Breast epithelium (tissue), 2 donors: ENCODE results near the gene NBL1.

- PRO-cap, result no peak
- RAMPAGE, long total RNA, 2 experiments, result no peak in any of the 2 experiments
These were observed 121.5 kb upstream of the IFFO2 start for GRCh38 chr1:19077782-19078583.

DNA sequence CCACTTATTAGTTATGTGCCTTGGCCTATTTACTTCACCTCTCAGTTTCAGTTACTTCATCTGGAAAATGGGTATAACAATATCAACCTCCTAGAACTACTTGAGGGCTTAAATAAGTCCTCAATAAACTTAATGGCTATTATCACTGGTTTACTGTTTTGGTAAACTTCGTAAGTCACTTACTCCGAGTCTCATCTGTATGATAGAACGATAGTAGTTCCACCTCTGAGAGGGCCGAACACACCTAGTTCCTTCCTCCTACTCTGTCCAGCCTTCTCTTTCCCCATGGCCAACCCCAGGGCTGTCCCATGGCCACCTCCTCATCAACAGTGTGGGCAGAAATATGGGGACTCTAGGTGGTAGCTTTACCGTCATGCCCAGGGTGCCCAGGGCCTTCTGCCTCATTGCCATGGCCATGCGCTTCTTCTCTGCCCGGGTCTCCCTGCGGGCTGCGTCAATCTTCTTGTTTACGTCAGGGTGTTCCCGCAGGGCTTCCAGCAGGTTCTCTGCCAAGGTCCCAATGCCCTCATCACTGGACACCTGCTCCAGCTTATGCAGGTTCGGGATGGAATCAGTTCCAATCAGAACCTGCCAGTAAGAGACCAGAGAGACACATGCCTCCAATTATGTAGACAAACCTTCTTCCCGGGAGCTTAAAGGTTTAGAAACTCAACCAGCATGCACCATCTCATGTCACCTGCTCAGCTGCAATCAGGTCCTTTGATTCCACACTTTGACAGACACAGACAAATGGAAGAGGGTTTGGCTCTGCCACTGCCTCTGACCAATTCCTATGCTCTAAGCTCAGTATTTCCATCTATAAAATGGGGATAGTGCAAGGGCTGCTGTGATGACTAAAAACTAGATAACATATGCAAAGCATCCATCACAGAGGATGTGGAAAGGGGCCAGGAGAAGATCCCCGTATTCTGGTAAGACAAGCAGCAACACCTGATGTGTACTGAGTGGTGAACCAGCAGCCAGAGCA lies 121.4 kb downstream of the UBR4 start:
- PRO-cap, result no peak
- RAMPAGE, long total RNA, 2 experiments, result no peak in any of the 2 experiments

DNA sequence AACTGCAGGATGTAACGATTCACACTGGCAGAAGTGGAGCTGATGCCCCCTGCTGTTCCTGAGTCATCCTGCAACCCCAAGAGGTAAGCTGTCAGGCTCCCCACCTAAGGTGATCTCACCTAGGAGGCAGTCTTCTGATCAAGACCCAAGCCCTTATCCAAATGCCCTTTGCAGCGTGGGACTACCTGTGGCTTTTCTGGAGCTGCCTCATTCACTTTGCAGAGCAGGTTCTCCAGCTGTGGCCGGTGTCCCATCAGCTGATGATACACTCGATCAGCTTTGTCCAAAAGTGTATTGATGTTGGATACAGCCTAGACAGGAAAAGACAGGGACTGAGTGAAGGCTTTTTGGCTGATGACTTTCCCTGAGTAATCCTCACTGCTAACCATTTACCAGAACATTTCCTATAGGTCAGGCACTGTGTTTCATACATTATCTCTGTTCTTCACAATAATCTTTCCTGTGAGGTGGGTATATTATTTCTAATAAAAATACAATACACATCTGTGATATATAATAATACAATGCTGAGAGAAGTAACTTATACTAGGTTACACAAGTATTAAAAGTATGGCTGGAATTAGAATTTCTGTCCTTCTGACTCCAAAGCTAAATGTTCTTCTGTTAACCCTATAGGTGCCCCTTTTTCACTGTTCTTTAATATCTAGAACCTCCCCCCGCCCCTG lies 96.2 kb downstream of the UBR4 start:
- PRO-cap, result no peak
- RAMPAGE, long total RNA, 2 experiments, result no peak in any of the 2 experiments

DNA sequence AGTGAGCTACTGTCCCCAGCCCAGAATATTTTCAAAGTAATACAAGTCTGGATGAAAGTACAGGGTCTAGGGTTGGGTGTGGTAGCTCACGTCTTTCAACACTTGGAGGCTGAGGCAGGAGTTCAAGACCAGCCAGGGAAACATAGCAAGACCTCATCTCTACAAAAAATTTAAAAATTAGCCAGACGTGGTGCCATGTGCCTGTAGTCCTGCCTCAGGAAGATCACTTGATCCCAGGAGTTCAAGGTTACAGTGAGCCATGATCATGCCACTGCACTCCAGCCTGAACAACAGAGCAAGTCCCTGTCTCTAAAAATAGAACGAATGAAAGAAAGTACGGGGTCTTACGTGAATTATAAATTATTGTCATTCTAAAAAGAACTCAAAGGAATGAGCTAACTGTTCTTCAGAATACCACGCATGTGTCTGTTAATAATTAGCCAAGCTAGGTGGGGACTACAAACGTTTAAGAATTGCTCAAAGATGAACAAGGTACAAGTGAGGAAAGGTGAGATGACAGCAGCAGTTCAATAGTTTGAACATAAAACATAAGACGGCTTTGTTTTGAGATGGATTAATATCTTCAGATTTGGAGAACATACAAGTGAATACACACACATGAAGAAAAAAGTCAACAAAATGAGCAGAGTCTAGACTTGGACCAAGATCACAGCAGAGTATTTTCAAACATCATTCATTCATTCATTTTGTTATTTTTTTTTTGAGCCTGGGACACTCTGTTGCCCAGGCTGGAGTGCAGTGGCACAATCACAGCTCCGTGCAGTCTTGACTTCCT lies 79.7 kb downstream of the UBR4 start:
- PRO-cap, result no peak
- RAMPAGE, long total RNA, 2 experiments, result no peak in any of the 2 experiments

DNA sequence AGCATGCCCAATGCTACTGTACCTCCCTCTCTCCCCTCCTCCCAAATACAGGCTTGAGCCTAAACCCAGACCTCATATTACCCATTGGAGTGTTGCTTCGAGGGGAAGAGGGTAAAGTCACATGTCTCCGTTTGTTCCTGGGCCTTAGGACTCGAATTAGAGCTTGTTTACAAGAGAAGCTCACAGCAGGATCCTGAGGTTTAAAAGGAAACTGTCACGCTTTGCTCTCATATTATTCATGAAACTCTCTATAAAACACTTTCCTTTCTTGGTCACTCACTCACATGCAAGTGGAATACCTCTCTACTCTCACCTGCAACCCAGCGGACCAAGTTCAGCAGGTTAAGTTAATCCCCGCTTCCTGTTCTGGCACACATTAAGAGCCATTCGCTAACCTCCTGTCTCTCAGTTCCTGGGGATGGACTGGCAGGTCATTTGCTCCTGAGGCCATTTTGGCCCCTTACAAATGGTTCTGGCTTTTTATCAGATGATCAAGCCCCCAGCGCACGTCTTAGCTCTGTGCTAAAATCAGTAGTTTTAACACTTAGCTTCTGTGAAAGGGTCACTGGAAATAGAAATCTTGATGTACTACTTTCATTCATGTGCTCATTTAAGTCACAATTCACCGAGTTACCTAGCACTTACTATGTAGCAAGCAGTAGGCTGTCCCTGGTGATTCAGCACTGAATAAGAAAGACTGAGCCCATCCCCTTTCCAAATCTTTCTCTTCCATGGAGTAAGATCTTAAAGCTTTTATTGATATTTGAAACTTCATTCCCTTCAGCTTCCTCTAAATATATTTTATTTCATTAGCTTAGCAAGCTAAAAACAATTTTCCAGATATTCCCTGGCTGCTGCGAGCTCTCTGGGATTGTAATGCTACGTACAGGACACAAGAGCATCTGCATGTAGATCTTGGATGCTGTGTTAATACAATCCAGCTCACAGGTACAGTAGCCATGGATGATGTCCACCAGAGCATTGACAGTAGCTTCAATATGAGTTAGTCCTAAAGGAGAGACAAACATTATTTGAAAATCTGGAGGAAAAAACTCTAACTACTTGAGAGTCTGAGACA lies 65.8 kb downstream of the UBR4 start:
- PRO-cap, result no peak
- RAMPAGE, long total RNA, 2 experiments, result no peak in any of the 2 experiments

GRCh38 chr1:19181233-19181804 lies 28.7 kb downstream of the UBR4 start:
- PRO-cap, result no peak
- RAMPAGE, long total RNA, 2 experiments, result no peak in any of the 2 experiments

- PRO-cap, result no peak
- RAMPAGE, long total RNA, 2 experiments, result no peak in any of the 2 experiments
These were observed 28.3 kb downstream of the UBR4 start for GRCh38 chr1:19181805-19182131.

GRCh38 chr1:19240327-19240711 lies 11.0 kb downstream of the EMC1 start:
- PRO-cap, result no peak
- RAMPAGE, long total RNA, 2 experiments, result no peak in any of the 2 experiments

DNA sequence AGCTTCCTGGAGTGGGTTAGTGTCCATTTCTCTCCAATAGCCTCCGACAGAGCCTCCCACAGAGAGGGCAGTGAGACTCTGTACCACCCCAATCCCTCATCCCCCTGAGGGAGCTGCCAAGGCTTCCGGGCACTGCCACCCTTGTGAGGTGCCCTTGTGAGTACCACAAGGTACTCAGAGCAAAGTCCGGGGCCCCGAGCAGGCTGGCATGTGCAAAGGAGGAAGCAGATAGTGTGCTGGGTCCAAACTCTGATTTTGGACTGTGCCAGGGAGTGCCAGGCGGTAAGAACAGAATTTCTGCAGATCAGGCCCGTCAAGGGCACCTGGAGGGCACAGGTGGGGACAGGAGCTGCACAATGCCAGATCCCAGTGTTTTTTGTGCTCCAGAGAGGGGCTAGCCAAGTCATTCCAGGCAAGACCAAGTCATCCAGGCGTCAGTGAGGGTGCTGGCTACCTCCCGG lies 731 bp downstream of the AKR7A3 start:
- PRO-cap, result no peak
- RAMPAGE, long total RNA, 2 experiments, result no peak in any of the 2 experiments

- PRO-cap, result no peak
- RAMPAGE, long total RNA, 2 experiments, result no peak in any of the 2 experiments
These were observed 58.7 kb downstream of the SLC66A1 start for GRCh38 chr1:19370798-19371340.

DNA sequence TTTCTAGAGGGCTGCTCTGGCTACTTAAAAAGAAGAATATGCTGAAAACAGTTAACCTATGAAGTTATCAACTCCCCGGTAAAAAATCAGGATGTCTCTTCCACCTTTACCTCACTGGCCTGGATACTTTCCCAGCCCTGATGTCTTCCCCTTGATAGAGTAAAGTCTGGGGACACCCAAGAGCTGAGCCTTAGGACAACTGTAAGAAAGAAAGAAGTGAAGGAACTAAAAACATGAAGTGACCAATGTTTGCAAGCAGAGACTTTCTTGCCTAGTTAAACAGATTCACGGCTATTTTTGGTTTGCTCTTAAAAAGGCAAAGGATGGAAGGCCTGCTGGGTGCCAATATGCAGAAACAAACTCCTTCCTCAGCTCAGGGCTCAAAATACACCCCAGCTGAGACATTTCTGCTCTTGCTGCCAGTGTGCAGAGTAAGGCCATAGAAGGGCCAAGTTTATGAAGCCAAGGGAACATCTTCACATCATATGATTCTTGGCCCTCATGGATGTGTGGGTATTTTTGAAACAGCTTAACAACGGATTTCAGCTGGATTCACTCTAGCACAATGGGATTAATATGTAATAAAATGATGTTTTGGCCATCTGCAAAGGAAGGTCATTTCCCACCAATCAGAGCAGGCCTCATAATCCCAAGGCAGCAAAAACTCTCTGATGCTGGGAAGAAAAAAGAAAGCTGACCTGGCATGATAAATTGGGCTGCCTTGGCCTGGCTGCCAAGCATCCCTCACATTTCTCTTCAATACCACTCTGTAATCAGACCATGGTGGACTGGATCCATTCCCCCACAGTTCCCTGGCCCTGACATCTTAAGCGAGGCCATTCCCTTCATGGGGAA lies 70.8 kb downstream of the CAPZB start:
- PRO-cap, result no peak
- RAMPAGE, long total RNA, 2 experiments, result no peak in any of the 2 experiments

DNA sequence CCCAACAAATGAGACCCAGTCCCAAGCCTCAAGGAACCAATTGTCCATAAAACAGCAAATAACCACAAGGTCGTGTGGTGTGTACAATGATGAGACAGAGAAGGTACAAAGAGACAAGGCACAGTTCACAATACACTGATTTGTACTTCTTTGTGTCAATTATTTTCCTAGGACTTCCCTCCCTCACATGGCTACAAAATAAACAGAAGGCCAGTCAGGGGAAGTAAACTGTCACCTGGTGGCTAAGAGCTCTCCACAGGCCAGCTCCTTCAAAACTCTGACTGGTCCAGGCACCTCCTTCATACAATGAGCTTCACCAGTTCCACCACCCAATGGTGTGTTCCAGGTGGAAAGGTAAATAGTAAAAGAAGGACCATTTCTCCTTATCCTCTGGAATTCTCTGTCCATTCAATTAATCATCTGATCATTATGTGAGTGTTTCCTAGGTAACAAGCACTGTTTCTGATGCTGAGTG lies 60.4 kb downstream of the CAPZB start:
- PRO-cap, result no peak
- RAMPAGE, long total RNA, 2 experiments, result no peak in any of the 2 experiments

GRCh38 chr1:19461341-19461571 lies 24.1 kb downstream of the CAPZB start:
- PRO-cap, result no peak
- RAMPAGE, long total RNA, 2 experiments, result no peak in any of the 2 experiments

- PRO-cap, result no peak
- RAMPAGE, long total RNA, 2 experiments, result no peak in any of the 2 experiments
These were observed 6.9 kb downstream of the CAPZB start for GRCh38 chr1:19478321-19478949.

GRCh38 chr1:19483232-19483713 lies 2.1 kb downstream of the CAPZB start:
- PRO-cap, result no peak
- RAMPAGE, long total RNA, 2 experiments, result no peak in any of the 2 experiments

GRCh38 chr1:19507352-19507753 lies 22.0 kb upstream of the CAPZB start:
- PRO-cap, result no peak
- RAMPAGE, long total RNA, 2 experiments, result no peak in any of the 2 experiments

DNA sequence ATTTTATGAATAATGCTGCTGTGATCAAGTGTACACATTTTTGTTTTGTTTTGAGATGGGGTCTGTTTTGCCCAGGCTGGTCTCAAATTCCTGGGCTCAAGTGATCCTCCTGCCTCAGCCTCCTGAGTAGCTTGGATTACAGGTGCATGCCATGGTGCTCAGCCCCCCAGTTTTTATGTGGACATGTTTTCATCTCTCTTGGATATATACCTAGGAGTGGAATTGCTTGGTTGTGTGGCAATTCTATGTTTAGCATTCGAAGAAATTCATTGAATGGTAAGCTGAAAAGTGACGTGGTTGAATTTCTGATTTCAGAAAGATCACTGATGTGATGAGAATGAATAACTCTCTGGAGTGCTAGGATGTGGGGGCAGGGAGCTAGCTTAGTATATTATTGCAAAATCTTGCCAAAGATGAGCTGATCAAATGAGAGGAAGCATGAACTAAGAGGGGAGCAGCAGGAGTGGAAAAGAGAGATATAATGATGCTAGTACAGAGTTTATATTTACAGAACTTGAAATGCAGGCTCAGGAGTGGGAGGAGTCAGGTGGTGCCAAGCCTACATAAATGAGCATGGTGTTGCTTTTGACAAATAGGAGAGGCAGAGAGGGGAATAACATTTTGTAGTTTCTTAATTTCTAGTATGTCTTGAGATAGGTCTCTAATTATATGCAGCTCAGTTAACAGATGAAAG lies 9.1 kb downstream of the MICOS10 start:
- PRO-cap, result no peak
- RAMPAGE, long total RNA, 2 experiments, result no peak in any of the 2 experiments

DNA sequence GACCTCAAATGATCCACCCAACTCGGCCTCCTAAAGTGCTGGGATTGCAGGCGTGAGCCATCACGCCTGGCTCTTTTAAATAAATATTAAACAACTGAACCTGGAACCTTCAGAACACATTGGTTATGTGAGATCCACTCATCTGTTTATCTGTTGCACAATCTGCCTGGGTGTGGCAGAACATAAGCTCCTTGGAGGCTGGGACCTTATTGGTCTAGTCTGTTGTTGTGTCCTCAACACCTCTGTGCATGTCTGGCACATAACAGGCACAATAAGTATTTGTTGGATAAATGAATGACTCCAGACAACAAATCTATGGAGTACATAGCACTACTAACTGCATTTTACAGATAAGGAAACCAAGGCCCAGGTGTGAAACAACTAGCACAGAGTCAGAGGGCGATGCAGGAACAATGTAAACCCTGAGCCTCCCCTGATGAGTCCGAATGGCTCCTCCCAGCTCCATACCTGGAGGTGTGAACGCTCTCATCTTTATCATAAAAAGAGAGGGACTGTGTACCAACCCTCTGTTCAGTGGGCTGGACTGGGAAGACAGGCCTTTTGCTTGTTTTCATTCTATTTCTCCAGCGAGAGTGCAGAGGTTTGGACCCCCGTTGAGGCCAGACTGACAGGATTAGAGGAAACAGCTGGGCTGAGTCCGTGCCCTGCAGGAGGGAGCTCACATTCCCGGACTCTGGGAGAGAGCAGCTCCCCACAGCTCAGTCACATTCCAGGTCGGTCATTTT lies 3.9 kb upstream of the NBL1 start:
- PRO-cap, result no peak
- RAMPAGE, long total RNA, 2 experiments, result no peak in any of the 2 experiments

GRCh38 chr1:19644058-19644590 lies at the start of gene NBL1:
NBL1 (plus strand) TSS chr1:19644311.
- PRO-cap, result bidirectional peak, plus-strand start at chr1:19644313, minus-strand start at chr1:19644172
- RAMPAGE, long total RNA, 2 experiments, result no peak in any of the 2 experiments

GRCh38 chr1:19647324-19648469 lies 3.6 kb downstream of the NBL1 start:
- PRO-cap, result no peak
- RAMPAGE, long total RNA, 2 experiments, result no peak in any of the 2 experiments